UCH-1 (cell line): ENCODE data around the gene GPALPP1.

DNA sequence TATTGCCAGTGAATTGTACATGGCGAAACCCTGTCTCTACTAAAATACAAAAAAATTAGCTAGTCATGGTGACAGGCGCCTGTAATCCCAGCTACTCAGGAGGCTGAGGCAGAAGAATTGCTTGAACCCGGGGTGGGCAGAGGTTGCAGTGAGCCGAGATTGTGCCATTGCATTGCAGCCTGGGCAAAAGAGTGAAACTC lies 96.2 kb downstream of the VWA8 start:
- RRBS: no CpG with 5 or more reads among the region's 4 CpGs

DNA sequence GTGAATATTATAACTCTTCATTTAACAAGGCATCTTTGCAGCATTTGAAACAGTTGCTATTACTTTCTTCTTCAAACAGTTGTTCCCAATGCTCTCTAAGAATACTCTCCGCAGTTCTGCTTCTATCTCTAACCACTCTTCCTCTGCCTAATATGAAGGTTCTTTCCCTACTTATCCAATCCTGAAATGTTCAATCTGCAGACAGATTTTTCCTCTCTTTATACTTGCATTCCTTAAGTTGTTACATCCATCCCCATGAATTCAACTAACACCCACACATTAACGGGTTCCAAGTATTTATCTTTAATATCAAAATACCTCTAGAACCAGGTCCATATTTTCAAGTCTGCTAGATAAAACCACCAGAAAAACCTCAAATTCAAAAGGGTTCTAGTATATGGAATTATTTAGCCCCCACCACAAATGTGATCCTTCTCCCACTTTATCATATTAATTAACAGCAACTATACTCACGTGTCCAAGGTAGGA lies 84.1 kb downstream of the VWA8 start:
- RRBS: no CpG with 5 or more reads among the region's 3 CpGs

DNA sequence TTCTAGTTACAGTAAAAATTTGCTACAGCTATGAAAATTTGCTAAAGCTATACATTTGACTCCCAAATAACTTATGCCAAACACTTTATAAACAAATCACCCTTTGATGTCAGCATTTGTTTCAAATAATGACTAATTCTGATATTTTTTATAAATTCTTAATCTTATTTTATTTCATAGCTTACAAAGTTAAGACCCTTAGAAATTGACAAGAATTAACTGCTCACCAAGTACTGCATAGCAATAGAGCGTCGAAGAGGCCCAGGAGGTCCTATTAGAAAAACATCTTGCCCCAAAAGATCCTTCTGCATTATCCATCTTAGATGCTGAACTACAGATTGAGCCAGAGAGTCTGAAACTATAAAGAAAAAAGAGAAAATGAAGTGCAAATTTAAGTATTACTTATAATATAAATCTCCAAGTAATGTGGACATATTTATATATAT lies 49.1 kb downstream of the VWA8 start:
- RRBS: no CpG with 5 or more reads among the region's 2 CpGs

GRCh38 chr13:42011618-42011876 lies 36.9 kb upstream of the DGKH start:
- RRBS: no CpG with 5 or more reads among the region's 5 CpGs

GRCh38 chr13:42062875-42063331 lies 14.5 kb downstream of the DGKH start:
- RRBS: no CpG with 5 or more reads among the region's 2 CpGs

GRCh38 chr13:42083337-42083985 lies 35.0 kb downstream of the DGKH start:
- RRBS: no CpG with 5 or more reads among the region's 19 CpGs

DNA sequence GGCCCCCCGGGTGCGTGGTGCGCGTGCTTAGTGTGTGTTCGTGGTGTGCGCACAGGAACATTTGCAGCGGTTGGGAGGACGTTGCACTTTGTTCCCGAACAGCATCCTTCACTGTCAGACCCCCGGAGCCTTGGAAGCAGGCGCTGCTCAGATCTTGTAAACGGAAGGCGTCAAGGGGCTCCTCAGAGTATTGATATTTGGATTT lies 525 bp downstream of the AKAP11 start:
- RRBS: no CpG with 5 or more reads among the region's 13 CpGs

- RRBS: no CpG with 5 or more reads among the region's 3 CpGs
Measured at GRCh38 chr13:42308221-42308699, 36.3 kb downstream of the AKAP11 start.

GRCh38 chr13:42313345-42314032 lies 41.5 kb downstream of the AKAP11 start:
- RRBS: no CpG with 5 or more reads among the region's 1 CpG

GRCh38 chr13:43307637-43308369 lies 284.4 kb downstream of the DNAJC15 start:
- RRBS: no CpG with 5 or more reads among the region's 11 CpGs

GRCh38 chr13:43363927-43364726 lies 340.7 kb downstream of the DNAJC15 start:
- RRBS: no CpG with 5 or more reads among the region's 13 CpGs

GRCh38 chr13:44052302-44053382 lies 108.4 kb downstream of the SMIM2 start:
- RRBS: no CpG with 5 or more reads among the region's 17 CpGs

- RRBS: no CpG with 5 or more reads among the region's 3 CpGs
Measured at GRCh38 chr13:44117348-44117569, 43.8 kb downstream of the SMIM2 start.

- RRBS: no CpG with 5 or more reads among the region's 8 CpGs
Measured at GRCh38 chr13:44155999-44156476, 5.0 kb downstream of the SMIM2 start.

GRCh38 chr13:44301783-44302721 lies 71.6 kb upstream of the SERP2 start:
- RRBS: no CpG with 5 or more reads among the region's 10 CpGs

DNA sequence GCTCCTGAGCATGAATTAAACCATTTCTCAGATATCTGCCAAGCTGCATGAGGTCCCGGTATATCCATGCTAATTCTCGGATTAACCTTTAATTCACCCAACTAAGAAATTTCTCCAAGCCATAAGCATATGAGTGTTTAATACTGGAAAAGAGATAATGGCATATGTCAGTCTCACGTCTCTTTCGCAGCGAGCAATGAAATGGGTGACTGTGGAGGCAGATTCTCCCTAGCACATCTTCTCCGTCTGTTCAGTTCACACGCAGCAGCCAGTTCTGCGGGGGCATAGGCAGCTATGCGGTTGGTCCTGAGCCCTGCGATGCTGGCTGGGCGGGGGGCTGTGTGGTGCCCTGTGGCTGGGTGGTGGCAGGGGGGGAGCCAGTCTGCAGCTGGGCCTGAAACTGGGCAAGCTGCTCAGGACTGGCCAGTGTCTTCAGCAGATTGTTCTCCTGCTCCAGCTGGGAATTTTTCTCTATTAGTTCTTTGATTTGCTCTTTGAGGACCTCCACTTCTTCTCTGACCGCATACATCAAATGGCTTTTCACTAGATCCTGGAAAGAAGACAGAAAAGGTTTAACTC lies 60.8 kb downstream of the SERP2 start:
- RRBS: 100% methylated on average over 1 of the region's 12 CpGs

DNA sequence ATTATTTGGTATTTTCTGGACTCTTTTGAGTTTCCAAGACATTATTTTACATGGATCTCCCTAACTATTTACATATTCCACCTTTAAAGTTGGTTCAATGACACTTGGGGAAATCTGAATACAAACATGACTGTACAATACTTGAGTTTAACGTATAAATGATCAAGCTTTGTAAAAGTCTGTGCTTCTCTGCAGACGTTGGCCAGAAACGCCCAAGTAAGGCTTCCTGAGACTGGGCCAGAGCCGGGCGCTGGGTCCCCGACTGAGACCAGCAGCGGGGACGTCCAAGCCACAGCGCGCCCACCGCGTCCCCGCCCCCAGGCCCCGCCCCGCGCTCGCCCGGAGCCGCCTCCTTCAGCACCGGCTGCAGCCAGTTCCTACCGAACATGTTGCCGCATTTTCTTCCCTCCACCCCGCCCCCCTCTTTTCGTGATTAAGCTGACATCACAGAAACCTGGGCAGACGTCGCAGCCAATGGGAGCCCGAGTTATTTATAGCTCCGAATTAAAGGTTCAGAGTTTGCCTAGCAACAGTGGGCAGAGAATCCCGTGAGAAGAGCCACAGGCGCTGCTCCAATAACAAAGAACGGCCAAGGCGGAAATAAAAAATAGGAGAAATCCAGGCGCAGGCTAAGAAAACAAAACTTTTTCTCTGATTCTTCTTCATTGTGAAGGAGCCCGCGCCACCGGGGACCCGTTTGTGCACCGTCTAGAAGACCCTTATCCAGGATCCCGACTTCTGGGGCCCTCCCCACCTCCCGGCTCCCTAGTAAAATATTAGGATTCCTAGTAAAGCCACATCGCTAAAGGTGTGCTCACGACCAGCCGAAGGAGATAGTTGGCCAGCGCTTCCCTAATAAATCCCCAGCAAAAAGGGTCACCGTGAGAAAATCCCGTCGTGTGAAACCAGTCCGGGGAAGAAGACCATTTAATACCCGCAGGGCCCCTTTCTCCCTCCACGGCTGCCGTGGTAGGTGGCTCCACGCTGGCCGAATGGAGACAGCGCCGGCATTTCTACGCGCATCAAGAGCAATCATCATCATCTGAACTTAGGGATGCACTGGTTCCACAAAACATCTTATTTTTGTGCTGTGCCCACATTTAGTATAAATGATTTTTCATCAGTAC lies 61.7 kb downstream of the SERP2 start:
- RRBS: under 1% methylated on average over 11 of the region's 57 CpGs

DNA sequence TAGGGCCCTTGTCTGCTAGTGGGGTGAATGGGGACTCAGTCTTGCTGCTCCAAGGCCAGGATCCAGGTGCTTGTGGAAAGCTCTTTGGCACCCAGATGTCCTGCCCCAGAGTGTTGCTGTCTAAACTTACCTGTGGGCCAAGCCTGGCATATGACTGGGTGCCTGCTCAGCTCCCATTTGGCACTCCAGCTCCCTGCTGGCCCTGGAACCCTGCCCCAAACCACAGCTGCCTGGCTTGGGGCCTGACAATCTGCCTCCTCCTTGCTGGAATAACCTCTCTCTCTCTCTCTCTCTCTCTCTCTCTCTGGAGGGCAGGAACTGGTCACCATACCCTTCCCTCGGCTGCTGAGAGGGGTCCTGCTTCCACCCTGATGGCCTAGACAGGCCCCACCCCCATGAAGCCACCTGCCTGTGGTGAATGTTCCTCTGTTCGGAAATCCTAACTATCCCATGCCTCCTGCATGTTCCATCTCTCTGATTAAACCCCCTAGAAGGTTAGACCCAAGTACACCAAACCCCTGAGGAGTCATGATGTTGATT lies 158.3 kb upstream of the TSC22D1 start:
- RRBS: no CpG with 5 or more reads among the region's 2 CpGs

DNA sequence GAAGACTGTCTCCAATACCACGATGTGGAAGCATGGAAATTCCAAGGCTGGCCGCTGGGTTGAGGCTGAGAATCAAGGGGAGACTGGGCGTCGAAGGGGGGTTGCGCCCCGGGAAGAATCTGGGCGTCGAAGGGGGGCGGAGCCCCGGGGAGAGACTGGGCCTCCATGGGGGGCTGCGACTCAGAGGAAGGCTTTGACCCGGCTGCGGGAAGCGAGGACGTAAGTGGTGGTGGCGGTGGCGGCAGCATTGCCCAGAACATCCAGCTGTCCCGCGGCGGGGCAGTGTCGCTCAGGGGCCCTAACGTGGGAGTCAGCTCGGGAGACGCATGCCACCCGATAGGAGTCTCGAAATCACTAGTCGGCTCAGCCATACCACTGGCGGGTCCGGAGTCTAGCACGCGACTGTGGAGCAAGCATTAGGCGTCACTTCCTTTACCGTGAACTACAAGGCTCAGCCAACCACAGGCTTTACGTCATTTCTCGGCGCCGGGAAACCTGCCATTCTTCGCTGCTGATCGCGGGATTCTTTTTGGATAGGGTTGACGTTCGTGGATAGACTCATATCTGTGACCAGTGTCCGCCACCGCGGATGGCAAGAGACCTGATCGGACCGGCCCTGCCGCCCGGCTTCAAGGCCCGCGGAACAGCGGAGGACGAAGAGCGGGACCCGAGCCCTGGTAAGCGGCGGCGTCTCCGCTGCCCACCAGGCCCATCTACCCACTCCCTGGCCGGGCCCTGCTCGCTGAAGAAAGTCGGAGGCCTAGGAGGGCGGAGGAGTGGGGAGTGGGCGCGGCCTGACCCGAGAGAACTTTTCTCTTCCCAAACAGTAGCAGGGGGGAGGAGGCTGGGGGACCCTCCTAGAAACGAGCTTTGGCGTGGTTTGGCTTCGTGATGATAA lies at the start of gene GPALPP1:
GPALPP1 (plus strand) TSS at position 473 of the 898 bp plus-strand sequence.
- RRBS: 5% methylated on average over 9 of the region's 69 CpGs